Psoas muscle (tissue), 2 donors: ENCODE results near the gene DNAJC11.

GRCh38 chr1:6701088-6702097 lies at the start of gene DNAJC11:
TSS of gene DNAJC11 (minus strand) at chr1:6701816.
- PRO-cap, 2 experiments, result peak in 2 of 2 experiments; most common plus-strand start chr1:6701964 (in 1); most common minus-strand start chr1:6701813 (in 2)

DNA sequence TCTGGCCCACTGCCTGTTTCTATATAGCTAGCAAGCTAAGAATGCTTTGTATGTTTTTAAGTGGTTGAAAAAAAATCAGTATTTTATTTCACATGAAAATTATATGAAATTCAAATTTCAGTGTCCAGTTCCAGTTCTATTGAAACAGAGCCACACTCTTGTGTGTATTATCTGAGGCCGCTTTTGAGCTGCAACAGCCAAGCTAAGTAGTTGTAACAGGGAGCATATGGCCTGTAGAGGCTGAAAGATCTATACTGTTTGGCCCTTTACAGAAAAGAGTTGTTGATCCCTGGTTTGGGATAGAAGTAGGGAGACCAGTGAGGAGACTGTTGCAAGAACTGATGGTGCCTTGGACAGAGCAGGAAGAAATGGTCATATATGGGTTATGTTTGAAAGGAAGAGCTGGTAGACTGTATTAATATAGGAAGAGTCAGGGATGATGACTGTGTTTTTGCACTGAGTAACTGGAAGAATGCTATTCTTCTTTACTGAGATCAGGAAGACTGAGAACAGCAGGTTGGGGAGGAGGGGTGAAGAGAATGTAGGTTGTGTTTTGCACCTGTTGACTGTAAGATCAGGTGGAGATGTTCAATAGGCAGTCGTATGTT lies 96.9 kb downstream of the CAMTA1 start:
- PRO-cap, 2 experiments, result no peak in any of the 2 experiments

- PRO-cap, 2 experiments, result no peak in any of the 2 experiments
Measured at GRCh38 chr1:7025952-7026383, 240.7 kb downstream of the CAMTA1 start.

GRCh38 chr1:7401801-7402550 lies 369.1 kb upstream of the VAMP3 start:
- PRO-cap, 2 experiments, result no peak in any of the 2 experiments

DNA sequence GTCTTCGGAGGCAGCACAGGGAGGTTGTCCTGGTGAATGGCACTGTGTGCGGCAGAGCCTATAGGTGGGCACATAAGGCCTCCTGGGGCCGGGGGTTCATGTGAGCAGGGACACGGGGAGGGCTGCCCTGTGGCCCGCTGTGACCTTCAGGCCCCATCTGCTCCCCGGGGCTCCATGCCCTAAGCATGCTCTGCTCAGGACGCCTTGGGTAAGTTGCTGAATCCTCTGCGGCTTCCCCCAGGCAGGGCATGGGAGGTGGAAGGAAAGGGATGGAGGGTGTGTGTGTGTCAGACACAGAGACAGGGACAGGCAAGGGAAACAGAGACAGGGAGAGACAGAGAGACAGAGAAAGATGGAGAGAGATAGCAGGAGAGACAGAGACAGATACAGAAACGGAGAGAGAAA lies 308.1 kb upstream of the VAMP3 start:
- PRO-cap, 2 experiments, result no peak in any of the 2 experiments

DNA sequence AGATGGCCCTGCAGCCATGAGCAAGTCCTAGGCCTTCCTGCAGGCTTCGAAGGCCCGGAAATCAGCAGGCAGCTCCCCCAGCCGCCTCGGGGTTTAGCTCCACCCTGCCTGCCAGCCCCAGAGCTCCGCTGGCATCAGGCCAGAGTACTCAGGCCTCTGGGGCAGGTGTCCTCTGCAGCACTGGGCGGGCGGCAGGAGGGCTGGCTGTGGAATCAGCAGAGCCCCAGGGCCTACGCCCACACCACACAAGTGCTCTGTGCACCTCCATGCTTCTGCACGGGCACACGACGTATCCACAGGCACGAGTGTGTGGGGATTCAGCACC lies 125.6 kb upstream of the VAMP3 start:
- PRO-cap, 2 experiments, result no peak in any of the 2 experiments

DNA sequence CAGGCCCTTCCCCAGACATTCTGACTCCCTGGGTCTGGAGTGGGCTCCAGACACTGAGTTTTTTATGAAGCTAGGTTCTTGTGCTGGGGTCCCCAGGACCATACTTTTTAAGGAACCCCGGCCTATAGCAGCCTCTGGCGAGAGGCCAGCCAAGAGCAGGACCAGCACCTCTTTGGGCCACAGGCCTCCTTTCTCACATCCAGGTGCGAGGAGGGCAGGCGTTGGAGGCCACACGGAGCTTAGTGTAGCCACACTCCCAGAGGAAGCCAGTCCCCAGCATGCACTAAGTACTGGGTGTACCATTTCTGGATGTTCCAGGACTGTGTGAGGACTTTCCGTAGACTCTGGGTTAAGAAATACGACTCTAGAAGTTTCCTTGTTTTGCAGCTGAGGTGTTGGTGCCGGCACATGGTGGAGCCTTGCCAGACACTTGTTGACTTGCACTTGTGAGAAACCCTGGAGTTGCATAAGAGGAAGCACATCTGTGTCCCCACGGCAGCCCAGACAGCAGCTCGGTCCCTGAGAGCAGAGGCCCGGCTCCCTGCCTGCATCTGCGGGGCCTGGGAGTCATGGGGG lies 122.2 kb upstream of the VAMP3 start:
- PRO-cap, 2 experiments, result no peak in any of the 2 experiments

GRCh38 chr1:8093261-8094146 lies 67.4 kb upstream of the ERRFI1 start:
- PRO-cap, 2 experiments, result no peak in any of the 2 experiments

DNA sequence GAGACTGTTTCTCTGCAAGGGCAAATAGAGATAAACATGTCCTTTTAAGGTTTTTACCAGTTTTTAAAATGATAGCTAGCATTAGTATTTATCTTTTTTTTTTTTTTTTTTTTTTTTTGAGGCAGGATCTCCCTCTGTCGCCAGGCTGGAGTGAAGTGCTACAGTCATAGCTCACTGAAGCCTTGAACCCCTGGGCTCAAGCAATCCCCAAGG lies 101.4 kb upstream of the ERRFI1 start:
- PRO-cap, 2 experiments, result no peak in any of the 2 experiments

GRCh38 chr1:8155475-8155902 lies 129.4 kb upstream of the ERRFI1 start:
- PRO-cap, 2 experiments, result no peak in any of the 2 experiments

GRCh38 chr1:8197562-8198210 lies 120.2 kb upstream of the SLC45A1 start:
- PRO-cap, 2 experiments, result no peak in any of the 2 experiments

- PRO-cap, 2 experiments, result no peak in any of the 2 experiments
Measured at GRCh38 chr1:8232035-8232823, 85.7 kb upstream of the SLC45A1 start.

GRCh38 chr1:8241540-8241985 lies 76.4 kb upstream of the SLC45A1 start:
- PRO-cap, 2 experiments, result no peak in any of the 2 experiments

DNA sequence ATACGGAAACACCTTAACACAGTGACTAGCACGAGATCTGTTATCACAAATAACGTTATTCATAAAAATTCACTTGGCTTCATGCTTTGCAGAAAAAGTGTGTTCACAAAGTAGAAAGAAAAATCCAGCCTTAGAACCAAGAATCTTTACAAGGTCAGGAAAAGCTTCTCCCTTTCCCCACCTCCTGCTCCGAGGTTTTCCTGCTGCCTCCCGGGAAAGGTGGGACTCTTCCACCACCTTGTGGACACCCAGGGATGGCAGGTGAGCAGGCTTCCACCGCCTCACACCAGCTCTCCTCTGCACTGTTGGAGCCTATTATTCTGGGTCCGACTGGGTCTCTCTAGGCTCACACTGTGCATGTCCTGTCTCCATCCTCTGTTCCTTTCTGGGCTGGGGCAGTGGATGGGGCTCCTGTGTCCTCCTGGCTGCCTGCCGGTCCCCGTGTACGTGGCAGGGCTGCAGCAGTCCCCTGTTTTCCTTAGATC lies 3.6 kb upstream of the SLC45A1 start:
- PRO-cap, 2 experiments, result no peak in any of the 2 experiments

DNA sequence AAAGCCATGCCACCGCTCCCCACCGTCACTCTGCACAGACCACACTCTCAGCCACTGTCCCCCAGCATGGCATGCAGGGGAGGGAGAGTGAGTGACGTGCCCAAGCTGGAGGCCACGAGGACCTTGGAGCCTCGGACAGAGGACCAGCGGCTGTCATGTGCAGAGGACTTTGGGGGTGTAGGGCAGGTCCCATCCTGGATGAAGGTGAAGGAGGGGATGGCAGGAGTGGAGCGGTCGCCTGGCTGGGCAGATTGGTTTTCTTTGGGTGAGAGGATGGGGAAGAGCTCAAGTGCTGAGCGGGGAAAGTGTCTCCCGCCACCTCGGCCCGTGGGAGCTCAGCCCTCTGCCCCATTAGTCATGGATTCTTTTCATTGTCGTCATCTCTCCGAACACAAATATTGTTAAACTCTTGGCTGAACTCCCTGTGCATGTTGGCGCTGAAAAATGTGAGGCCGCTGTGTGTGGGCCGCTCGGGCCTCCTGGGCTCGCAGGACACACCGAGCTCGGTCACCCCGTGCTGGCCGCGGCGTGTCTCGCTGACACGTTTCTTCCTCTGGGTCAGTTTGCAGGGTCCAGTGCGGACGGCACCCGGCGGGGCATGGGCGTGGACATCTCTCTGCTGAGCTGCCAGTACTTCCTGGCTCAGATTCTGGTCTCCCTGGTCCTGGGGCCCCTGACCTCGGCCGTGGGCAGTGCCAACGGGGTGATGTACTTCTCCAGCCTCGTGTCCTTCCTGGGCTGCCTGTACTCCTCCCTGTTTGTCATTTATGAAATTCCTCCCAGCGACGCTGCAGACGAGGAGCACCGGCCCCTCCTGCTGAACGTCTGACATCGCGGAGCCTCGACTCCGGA lies 25.5 kb downstream of the SLC45A1 start:
- PRO-cap, 2 experiments, result no peak in any of the 2 experiments

GRCh38 chr1:8357886-8359225 lies 40.4 kb downstream of the SLC45A1 start:
- PRO-cap, 2 experiments, result no peak in any of the 2 experiments

DNA sequence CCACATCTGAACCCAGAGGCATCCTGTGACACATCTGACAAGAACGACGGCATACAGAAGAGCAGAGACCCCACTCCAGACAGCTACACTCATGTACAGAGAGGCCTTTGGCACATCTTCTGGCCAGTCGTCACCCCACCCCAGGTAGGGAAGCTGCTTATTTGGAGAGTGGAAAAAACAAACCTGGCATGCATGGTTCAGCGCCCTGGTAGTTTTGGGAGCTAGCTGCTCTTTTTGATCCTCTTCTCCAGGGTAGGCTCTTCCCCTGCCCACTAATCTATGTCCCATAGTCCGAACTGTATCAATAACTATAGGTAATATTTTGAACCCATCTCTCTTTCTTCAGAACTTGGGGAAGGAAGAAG lies 72.2 kb downstream of the SLC45A1 start:
- PRO-cap, 2 experiments, result no peak in any of the 2 experiments

- PRO-cap, 2 experiments, result no peak in any of the 2 experiments
Measured at GRCh38 chr1:8393194-8393761, 75.4 kb downstream of the SLC45A1 start.

GRCh38 chr1:8397542-8398227 lies 79.8 kb downstream of the SLC45A1 start:
- PRO-cap, 2 experiments, result no peak in any of the 2 experiments

DNA sequence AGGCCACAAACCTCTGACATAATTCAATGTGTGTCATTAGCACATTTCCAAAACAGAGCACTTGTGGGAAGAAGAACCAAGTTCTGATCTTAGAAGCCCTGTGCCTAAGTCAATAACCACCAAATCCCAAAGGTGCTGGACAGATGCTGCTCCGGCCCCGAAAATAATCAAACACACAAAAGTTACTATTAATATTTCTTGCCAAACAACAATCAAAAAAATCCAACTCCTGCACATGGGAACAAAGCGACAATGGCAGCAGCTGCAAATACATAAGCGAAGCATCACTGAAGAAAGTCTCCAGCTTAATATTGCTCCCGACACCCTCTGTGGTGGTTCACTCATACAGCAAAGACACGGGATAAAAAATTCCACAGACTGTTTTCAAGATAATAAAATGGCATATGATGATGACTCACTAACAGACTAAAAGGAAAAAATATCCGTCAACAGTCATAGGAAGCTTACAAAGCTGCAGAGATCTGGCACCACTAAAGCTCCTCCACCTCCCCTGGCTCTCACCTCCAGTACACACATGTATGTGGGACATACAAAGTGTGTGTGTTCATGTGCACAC lies 94.1 kb downstream of the SLC45A1 start:
- PRO-cap, 2 experiments, result no peak in any of the 2 experiments